Aorta (tissue), 1 donor: Measurements from ENCODE around the genes KMO, SDCCAG8 and COX20.

DNA sequence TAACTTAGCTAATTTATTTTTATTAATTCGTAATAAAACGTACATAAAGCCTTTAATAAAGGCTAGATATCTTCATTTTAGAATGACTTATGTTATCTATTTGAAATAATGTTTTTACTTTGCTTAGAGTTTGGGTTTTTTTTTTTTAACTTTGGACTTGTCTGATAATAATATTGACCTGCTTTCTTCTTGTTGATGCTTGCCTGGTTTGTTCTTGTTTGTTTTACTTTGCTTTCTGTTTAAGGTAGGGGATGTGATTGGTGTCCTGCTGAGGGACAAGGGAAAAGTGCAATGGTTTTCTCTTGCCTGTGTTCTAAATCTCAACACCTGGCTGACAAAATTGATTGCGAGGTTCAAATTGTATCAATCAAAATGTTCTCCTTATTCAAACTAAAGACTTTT, 2.1 kb upstream of the FH start:
- PRO-cap = no peak

DNA sequence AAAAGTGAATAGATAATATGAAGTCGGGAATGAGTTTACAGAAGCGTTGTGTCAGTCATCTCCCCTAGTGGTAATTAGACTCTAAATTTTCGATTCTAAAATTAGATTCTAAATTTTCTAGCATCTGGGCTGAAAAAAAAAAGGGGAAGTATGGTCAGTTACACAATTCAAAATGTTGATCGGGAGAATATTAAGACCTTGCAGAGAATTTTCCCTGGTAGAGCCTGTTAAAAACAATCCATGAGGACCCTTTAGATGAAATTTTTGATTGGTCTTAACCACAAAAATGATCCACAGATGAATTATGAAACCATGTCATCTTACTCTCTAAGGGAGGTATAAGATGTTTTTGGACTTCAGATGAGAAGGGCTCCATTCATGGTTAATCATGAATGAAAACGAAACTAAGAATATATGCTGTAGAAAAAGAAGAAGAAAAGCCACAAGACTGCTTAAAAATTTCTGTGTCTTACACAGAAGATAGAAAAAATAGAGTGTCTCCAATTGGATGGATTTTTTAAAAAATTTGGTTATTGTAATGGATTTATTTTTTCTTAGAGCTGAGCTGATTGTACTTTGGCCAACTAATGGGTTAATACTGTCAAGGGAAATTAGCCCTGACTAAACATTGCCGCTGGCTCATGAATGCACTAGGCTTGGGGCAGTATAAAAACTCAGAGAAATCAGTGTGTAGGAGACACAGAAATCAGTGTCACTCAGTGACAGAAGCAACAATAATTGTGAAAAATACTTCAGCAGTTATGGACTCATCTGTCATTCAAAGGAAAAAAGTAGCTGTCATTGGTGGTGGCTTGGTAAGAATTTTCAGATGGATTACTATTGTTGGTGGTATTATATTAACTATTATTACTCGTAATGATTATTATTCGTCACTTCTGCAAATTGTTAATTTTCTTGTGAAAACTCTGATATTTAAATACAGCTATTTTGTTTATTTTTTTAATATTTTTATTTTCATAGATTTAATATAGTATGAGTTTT, at the start of gene KMO:
Gene KMO (plus strand): TSS at position 695 of the 1,002 bp plus-strand sequence.
- PRO-cap = no peak

DNA sequence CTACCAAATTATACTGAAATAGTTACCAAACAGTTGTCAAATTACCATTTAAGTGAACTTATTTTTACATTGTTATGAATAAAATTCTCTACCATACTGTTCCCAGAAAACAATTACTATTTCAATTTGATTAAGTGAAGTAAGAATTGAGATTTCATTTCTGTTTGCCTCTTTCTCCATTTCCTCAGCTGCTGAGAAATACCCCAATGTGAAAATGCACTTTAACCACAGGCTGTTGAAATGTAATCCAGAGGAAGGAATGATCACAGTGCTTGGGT, 28.2 kb downstream of the KMO start:
- PRO-cap = no peak

GRCh38 chr1:241639336-241640173, 614 bp downstream of the CHML start:
- PRO-cap = unidirectional peak, minus-strand start at chr1:241640104

DNA sequence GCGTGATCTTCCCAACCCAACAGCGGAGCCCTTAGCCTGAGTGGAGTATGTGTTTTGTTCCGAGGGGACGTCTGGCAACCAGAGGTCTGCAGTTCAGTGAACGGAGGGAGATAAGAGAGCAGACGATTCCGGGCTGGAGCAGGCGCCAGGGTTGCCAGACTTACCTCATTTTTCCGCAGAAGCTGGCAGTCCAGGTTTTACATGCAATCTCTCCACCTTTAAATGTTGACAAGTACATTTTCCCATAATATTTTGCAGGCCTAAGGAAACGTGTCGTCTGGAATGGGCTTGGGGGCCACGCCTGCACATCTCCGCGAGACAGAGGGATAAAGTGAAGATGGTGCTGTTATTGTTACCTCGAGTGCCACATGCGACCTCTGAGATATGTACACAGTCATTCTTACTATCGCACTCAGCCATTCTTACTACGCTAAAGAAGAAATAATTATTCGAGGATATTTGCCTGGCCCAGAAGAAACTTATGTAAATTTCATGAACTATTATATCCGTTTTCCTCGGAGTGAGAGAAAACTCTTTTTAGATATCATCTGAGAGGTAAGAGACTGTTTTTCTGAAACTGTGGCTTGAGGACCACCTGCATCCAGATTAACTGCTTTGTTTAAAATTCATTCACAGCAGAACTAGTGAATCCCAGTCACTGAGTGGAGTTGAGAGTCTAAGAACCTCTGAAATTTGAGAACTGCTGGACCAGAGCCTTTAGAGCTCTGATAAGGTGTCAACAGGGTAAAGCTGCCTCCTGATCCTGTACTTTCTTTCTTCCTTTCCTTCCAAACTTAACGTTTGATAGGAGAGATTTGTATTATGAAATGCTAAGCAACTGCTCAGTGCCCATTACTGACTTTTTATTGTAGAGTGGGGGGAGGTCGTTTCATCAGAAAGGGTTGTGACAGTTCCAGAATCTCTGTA, 732 bp downstream of the EXO1 start:
- PRO-cap = no peak

DNA sequence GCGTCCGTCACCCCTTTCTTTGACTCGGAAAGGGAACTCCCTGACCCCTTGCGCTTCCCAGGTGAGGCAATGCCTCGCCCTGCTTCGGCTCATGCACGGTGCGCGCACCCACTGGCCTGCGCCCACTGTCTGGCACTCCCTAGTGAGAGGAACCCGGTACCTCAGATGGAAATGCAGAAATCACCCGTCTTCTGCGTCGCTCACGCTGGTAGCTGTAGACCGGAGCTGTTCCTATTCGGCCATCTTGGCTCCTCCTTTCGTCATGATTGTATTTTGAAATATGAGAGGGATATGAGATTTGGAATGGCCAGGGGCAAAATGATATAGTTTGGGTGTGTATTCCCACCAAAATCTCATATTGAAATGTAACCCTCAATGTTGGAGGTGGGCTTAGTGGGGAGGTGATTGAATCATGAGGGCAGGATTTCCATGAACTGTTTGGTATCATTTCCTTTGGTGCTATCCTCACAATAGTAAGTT, 52.5 kb upstream of the MAP1LC3C start:
- PRO-cap = no peak

GRCh38 chr1:243255625-243256475, at the start of gene SDCCAG8:
Gene SDCCAG8 (plus strand): TSS chr1:243256041.
- PRO-cap = bidirectional peak, plus-strand start at chr1:243256056, minus-strand start at chr1:243255778

GRCh38 chr1:243394504-243395391, 138.9 kb downstream of the SDCCAG8 start:
- PRO-cap = no peak

- PRO-cap = no peak
Measured at GRCh38 chr1:243421225-243421697, 165.4 kb downstream of the SDCCAG8 start.

DNA sequence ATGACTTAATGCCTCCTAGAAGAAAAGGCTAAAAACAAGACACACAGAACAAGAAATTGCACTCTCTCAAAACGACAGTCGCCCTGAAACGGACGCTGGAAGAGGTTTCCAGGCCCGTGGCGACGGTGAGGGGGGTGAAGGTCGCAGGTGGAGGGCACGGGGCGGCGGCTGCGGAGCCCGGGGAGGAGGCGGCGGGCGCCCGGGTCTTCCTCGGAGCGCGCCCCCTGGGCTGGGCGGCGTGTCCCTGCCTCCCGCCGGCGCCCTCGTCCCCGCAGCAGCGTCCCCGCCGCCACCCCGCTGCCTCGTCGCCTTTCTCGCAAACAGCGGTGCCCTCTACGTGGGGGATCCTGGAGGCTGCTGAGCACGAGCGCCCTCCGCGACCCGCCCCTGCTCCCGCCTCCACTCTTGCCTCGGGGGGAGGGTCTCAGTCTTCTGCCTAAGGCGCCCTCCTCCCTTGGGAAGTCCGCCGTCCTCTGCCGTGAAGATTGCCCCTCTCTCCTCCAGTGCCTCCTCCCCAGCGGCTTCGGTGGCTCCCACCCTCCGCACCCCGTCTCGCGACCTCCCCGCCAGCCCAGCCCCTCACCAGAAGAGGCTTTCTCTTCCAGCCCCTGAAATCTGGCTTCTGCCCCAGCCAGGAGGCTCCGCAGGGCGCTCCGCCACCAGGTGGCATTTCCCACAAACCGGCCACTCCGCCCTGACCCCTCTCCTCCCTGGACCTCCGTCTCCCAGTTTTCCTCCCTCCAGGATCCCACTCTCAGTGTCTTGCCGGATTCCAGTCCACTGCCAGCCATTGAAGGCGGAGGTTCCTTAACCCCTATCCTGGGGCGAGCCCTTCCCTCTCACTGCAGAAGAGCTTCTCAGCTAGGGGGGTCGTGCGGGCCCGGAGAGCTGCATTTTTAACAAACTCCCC, 227.4 kb downstream of the SDCCAG8 start:
- PRO-cap = no peak

DNA sequence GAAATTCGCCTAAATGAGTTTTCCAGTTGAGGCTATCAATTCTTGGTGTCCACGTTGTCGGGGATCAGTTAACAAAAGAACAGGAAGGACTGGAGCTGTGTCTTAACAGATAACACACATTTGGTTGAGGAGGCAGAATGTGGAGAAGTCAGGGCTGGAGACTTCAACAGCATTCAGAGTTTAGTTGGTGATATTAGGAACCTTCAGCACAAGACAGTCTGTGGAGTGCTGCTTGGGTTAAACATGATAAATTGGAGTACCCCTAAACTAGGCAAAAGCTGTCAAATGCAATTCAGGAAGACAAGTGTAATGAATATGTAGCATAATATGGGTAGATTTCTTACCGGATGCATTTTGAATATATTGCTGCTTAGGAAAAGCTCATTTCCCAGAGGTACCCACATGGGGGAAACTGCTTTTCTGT, 33.8 kb downstream of the ZBTB18 start:
- PRO-cap = no peak

DNA sequence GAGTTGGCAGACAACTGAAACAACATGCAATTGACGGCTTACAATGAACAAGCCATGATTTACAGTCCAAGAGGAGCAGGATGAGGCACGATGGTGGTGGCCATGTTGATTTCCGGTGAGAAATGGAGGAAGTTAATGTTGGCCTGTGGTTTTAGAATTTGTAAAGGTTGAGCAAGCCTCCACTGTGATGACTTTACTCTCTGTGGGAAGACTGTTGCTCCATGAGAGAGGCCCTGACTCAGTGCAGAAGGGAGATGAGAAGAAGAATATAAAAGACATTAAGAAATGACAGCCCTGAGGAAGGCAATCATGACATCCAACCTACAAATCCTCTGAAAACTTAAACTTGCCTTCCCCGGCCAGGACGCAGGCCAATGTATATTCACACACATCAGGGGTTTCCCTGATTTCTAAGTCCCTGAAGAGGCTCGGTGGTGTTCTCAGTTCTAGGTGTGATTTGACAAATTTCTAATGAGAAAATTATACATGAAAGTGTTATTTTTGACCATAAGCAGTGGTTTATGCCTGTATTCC, 32.7 kb upstream of the C1orf100 start:
- PRO-cap = no peak

GRCh38 chr1:244324691-244325329, 27.6 kb upstream of the C1orf100 start:
- PRO-cap = no peak

- PRO-cap = no peak
Measured at GRCh38 chr1:244325458-244325949, 26.9 kb upstream of the C1orf100 start.

DNA sequence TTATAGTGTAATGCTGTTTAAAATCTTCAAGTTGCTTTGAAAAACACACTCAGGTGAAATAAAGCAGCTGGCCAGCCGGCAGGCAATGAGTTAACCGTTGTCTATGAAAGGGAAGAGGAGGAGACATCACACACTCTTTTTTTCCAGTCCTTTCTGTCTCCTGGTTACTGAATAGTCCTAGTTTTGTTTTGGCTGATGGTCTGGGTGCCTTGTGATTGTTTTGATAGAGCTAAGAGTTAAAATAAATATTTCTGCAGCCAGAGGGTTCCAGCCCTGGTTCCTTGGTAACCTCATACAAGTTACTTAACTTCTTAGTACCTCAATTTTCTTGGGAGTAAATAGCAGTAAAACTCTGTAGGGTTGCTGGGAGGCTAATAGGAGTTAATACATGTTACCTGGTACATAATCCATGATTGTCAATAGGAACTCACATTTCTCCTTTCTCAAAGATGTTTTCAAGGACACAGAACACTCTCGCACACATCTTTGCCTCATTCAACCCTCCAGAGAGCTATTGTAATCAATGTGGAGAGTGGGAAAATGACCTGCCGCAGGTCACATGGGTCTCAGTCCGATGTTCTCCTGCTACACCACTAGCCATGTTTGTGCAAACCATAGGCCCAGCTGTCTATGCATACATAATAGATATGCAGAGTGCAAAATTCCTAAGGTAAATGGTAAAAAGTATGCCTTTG, 9.8 kb downstream of the C1orf100 start:
- PRO-cap = no peak

- PRO-cap = no peak
Measured at GRCh38 chr1:244438998-244440345, 12.2 kb downstream of the ADSS2 start.

GRCh38 chr1:244654168-244655052, 1.5 kb downstream of the DESI2 start:
- PRO-cap = no peak

DNA sequence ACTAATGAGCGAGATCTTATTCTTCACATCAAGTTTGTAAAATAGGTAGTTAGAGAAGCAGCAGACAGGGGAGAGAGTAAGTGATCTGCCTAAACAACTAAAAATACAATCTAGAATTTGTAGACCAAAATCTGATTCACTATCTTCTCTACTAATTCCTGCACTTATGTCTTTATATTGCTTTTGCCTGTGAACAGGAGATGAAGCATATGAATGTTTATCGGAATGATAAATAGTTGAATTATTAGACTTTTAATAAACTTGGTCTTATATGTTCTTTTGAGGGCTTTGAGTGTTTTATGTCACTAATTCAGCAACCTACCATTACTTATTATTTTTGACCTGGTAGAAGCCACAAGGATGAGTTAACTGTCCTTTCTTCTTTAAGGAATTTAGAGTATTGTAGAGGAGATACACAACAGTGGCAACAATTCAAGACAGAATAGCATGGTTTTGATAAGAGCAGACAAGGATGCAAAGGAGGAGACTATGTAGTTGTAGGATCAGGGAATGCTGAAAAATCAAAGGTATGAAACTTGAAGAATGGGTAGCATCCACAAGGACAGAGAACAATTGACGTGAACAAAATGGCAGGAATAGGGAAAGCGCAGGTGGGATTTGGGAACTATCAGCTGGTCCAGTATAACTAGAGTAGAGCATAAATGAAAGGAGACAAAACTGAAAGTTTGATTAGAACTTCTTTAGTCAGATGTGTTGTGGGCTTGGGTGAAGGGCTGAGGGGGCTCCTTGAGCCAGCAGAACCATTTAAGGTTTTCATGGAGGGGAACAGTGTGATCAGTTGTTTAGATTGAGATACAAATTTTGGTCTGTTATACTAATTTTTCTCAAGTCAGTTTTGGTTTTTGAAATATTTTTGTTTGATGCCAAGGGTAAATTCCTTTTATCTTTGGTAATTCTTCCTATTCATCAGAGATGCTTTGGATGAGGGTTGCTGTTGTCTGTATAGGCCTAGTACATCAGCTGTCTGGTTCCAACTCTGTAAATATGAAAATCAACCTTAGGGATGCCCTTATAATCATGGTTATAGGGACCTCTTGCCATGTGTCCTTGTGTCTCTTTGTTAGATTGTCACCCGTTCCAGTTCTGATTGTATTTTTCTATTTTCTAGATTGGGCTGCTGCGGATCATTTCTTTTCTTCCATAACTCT, 2.6 kb downstream of the DESI2 start:
- PRO-cap = no peak

- PRO-cap = bidirectional peak, plus-strand start at chr1:244835715, minus-strand start at chr1:244835554
Measured at GRCh38 chr1:244835621-244835995, at the start of gene COX20. Gene COX20 (plus strand): TSS chr1:244835658.

GRCh38 chr1:244863315-244863813, 979 bp downstream of the HNRNPU start:
- PRO-cap = bidirectional peak, plus-strand start at chr1:244863374, minus-strand start at chr1:244863086; unidirectional peak, minus-strand start at chr1:244863671